Lower leg skin (tissue), 2 donors: ENCODE data around the gene ACTRT3.

DNA sequence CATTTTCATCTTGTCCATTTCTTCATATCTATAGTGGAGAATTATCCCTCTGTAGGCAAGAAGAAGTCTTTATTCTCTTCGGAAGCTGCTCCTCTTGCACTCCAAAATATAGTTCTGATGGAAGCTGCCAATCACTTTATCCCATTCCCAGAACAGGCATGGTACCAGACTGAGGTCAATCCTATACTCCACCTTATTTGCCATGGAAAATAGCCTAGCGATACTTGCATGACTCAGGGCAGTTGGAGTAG lies 140.9 kb downstream of the SERPINI1 start:
- PRO-cap: no peak
- RAMPAGE, long total RNA, 2 experiments: no peak in any of the 2 experiments

- PRO-cap: no peak
- RAMPAGE, long total RNA, 2 experiments: no peak in any of the 2 experiments
Measured at GRCh38 chr3:168010144-168011127, 85.3 kb downstream of the GOLIM4 start.

DNA sequence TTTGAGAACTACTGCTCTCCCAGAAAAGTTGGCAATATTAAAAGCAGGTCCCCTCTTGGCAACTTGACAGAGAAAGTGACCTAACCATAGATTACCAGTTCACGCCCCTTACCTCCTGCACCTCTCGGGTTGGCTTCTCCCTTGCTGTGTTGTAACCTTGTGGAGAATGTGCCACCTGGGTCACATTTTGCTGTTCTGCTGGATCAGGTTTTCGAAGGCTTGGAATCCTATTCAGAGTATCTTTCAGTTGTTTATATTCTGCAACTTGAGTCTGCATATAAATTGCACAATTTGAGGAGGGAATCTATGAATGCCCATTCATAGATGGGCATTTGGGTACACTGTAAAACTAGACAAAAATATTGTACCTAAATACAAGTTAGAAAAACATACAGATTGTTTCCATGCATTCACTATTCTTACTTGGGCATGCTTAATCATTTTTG lies 59.0 kb downstream of the GOLIM4 start:
- PRO-cap: no peak
- RAMPAGE, long total RNA, 2 experiments: no peak in any of the 2 experiments

DNA sequence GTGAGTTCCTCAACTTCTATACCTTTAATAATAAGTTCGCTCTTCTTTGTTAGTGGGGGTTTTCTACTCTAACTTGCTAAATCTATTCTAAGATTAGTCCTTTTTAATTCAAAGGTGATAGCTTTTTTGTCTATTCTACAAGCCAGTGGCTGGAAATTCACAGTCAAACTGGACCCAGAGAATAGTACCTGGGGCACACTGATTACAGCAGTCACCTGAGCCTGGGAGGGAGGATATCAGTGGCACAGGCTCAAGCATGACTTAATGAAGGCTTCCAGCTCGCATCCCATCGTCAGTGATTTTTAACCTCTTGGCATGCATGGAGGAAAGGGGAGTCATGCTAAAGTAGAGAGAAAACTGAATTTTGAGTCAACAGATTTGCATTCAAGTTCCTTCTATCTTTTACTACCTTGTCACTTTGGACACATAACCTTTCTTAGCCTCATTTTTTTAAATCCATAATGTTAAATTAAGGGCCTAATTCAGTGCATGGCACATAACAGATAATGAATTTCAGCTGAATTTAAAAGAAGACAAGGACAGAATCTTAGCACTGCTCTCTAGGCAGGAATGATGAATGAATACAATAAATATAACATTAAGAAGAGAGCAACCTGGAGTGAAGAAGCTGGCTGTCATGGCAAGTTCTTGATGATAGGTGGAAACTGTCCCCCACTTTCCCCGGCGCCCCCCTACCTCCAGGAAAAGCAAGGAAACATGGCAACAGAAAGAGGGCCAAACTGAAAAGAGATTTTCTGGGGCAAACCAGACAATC lies 24.7 kb downstream of the GOLIM4 start:
- PRO-cap: no peak
- RAMPAGE, long total RNA, 2 experiments: no peak in any of the 2 experiments

DNA sequence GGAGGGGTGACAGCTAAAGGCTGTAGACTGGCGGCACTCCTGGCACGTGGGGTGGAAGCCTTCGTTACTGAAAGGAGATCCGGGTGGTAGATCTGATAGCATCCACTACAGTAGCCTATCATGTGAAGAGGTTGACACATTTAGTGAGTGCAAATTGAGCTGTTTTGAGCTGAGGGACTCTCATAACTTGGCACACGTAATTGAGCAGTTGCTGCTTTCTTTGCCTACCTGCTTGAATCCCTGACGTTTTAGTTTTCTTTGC lies 588.9 kb upstream of the GOLIM4 start:
- PRO-cap: no peak
- RAMPAGE, long total RNA, 2 experiments: no peak in any of the 2 experiments

DNA sequence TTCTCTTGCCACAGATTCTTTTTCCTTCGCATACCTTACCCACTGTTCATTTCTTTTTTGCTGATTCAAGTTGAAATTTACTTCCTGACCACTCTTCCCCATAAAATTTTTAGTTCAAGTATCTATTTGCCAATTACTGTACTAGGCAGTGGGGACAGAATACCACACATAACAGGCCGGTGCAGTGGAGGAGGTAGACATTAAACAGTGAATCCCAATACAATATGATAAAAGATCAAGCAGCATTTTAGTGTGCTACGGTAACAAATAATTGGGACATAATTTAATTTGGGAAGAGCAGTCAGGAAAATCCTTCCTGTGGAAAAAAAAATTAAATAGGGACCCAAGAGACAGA lies 464.9 kb downstream of the MECOM start:
- PRO-cap: no peak
- RAMPAGE, long total RNA, 2 experiments: no peak in any of the 2 experiments

DNA sequence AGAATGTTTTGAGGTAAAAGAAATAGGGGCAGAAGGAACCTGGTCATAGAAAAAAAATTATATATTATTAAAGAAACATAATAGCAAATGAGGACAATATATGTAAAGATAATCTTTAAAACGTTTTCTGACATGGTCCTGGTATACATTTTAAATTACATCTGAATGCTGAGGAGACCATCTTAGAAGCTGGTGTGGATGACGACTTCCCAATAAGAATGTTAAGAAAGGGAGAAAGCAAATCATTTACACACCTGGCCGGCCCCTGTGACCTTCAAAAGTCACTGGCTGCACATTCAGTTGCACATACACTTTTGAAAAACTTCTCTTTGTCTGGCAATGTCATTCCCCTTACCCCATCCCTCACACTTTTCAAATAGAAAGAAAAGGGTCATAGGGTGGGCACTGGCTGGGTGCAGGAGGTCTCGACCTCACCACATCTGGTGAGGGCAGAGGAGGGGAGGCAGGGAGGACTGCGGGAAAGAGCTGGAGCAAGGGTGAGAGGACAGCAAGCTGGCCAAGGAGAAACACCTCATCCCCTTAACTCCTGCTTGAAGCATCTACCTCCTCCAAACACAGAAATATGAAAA lies 391.0 kb downstream of the MECOM start:
- PRO-cap: no peak
- RAMPAGE, long total RNA, 2 experiments: no peak in any of the 2 experiments

- PRO-cap: no peak
- RAMPAGE, long total RNA, 2 experiments: no peak in any of the 2 experiments
Measured at GRCh38 chr3:169288368-169289103, 375.0 kb downstream of the MECOM start.

DNA sequence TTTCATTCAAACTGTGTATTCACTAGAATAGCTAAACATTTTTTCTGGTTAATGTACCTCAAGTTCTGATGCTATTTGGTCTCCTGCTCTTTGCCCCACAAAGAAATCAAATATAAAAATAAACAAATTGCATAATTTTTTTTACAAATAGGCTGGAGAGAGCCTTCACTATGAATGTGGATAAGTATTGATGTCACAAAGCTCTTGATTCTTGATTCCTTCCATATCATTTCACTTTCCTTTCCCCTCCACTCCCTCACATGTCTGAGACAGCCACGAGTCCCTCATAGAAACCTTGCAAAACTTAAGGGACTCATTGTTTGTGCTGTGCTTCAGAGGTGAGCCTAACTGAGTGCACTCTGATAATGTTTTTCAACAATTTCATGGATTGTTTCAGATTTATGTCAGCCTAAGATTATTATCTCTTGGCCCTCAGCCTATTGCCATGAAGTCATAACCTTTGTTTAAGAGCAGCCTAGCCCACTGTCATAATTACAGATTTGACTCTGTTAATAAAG lies 363.7 kb downstream of the MECOM start:
- PRO-cap: no peak
- RAMPAGE, long total RNA, 2 experiments: no peak in any of the 2 experiments

DNA sequence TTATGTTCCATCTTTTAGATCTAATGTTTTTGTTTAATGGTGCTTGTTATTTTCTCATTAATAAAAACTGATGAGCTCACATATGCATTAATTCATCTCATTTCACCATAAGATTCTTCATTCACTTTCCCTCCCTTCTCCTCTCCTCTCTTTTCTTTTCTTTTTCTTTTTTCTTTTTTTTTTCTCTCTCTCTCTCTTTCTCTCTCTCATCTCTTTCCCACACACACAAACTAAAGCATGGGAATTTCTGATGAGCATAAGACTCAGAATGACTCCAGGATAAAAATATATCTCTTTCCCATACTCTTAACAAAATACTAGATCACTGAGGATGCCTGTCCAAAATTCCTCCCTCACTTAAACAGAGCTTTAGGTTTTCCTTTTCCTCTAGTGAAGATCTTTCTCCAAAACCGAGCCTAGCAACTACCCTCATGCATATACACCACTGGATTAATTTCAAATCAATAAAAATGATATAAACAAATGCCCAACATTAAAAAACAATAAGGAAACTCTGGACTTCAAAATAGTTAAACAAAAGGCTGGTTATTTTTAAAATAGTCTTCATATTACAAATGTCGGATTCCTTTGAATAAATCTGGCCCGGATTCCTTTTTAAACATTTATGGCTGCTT lies 49.5 kb downstream of the MECOM start:
- PRO-cap: no peak
- RAMPAGE, long total RNA, 2 experiments: no peak in any of the 2 experiments

DNA sequence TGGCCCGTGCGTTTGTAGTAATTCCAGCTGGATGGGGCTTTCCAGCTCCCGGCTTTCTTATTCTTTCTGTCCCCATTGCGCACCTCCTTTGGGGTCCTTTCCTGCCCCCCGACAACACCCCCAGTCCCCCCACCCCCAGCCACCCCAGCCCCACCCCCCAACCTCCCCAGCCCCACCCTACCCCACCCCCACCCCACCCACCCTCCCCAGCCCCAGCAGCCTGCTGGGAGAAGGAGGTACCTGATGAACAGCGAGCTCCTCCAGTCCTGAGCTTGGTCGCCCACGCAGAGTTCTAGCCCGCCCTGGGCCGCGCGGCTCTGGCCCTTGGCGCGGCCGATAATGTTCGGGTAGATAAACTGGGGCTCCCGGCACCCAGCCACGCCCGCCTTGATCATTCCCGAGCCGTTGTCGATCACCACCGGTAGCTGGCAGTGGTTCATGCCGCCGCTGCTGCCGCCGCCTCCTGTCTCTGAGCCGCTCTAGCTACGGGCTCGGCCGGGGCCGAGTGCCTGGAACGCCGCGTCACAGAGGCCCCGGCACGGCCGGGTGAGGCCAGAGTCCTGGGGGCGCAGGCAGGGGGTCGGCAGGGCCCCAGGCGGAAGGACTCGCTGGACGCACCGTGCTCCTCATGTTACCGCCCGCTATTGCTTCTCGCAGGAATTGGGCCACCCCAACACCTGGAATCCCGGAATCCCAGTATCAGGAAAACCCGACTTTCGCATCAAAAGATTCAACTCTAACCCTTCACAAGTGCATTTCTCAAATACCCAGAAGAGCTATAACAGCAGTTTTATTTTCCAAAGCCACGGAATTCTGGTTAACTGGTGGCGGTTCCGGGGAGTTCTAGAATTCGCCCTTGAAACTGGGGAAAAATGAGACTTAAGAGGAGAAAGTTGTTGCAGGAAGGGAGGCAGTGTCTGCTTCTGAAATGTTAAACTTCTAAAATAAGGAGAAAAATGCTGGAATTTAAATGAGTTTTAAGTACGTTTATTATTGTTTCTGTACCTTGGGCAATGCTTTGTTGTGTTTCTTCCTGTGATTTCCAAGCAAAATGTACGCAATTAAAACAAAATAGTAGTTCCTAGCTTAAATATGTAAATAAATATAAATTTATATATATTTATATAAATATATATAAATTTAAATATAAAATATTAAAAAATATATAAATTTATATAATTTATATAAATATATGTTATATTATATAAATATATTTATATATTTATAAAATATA lies at the start of gene ACTRT3:
Gene ACTRT3, minus strand, starts transcription at position 481 of the 1,234 bp plus-strand sequence.
- PRO-cap: unidirectional peak, plus-strand start at position 263 of the sequence; bidirectional peak, plus-strand start at position 522 of the sequence, minus-strand start at position 471 of the sequence; bidirectional peak, plus-strand start at position 808 of the sequence, minus-strand start at position 646 of the sequence
- RAMPAGE, long total RNA, 2 experiments: no peak in any of the 2 experiments

- PRO-cap: no peak
- RAMPAGE, long total RNA, 2 experiments: no peak in any of the 2 experiments
Measured at GRCh38 chr3:169968152-169968716, 1.6 kb downstream of the SEC62 start.

DNA sequence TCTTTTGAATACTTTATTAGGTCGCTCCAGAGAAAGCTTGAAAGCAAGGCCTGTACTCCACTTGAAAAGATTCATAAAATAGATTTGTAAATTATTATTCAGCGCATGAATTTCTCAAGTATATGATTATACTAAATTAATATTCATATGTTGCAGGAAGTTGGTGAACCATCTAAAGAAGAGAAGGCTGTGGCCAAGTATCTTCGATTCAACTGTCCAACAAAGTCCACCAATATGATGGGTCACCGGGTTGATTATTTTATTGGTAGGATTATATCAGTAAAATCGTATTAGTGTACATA lies 8.8 kb downstream of the SEC62 start:
- PRO-cap: no peak
- RAMPAGE, long total RNA, 2 experiments: no peak in any of the 2 experiments

DNA sequence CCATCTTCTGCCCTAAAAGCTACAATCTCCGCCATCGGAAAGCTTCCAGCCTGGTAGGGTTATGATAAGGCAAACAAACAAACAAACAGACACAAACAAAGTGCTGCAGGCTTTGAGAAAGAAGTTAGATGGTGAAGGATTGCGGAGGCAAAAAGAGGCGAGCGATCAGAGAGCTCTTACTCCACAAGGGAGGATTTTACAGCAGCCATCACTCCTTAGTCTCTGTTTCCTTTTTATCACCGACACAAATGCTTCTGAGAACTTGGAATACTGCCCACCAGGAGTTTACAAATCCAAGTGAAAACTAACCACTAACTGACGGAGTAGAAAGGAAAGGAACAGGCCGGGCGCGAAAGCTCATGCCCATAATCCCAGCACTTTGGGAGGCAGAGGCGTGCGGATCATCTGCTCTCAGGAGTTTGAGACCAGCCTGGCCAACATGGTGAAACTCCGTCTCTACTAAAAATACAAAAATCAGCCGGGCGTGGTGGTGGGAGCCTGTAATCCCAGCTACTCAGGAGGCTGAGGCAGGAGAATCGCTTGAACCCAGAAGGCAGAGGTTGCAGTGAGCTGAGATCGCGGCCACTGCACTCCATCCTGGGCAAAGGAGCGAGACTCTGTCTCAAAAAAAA lies 35.5 kb upstream of the GPR160 start:
- PRO-cap: no peak
- RAMPAGE, long total RNA, 2 experiments: no peak in any of the 2 experiments

DNA sequence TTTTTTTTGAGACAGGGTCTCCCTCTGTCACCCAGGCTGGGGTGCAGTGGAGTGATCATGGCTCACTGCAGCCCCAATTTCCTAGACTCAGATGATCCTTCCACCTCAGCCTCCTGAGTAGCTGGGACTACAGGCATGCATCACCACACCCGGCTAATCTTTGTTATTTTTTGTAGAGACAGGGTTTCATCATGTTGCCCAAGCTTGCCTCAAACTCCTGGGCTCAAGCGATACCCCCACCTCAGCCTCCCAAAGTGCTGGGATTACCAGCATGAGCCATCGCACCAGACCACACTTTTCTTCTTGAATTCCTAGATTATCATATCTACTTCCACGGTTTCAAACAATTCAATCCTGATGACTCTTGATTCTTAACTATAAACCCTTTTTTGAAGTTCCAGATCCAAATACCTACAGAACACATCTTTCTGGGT lies 28.8 kb downstream of the PHC3 start:
- PRO-cap: no peak
- RAMPAGE, long total RNA, 2 experiments: no peak in any of the 2 experiments

- PRO-cap: no peak
- RAMPAGE, long total RNA, 2 experiments: no peak in any of the 2 experiments
Measured at GRCh38 chr3:170466830-170467460, 48.3 kb downstream of the CLDN11 start.

DNA sequence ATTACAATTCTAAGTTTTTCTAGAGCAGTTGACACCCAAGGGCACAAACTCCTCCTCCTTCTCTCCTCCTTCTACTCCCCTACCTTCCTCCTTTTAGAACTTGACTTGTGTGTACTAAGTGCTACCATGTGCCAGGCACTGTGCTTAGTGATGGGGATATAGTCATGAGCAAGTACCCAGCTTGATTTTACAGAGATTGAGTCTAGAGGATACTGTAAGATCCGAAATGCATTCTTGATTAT lies 72.2 kb downstream of the CLDN11 start:
- PRO-cap: no peak
- RAMPAGE, long total RNA, 2 experiments: no peak in any of the 2 experiments

DNA sequence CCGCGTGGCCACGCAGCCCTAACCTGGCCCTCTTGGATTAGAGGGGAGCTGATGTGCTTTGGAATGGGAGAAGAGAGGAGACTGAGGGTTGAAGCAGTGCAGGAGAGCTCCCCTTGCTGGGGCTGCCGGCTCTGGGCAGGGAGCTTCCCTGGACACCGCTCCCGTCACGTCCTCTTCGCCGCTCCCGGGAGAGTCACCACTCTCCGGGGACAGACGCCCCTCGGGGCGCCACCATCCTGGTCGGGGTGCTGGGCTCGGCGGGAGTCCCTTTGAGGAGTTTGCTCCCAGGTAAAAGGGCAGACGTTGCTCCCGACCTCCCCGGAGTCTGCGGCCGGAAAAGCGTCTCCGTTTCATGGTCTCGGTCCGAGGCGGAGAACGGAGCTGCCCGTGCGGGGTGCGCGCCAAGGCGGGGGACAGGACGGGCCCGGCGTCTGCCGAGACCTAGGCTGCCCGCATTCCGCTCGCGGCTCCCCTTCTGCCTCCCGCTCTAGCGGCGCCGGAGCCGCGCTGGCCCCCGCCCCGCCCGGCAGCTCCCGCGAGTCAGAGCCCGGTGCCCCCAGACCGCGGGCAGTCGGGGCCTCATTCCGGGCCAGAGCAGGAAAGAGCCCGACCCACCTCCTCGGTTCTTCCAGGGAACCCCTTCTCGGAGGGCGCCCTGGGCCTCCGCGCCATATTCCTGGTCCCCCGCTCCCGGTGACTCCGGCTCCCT lies 621 bp downstream of the SLC7A14 start:
- PRO-cap: no peak
- RAMPAGE, long total RNA, 2 experiments: no peak in any of the 2 experiments

DNA sequence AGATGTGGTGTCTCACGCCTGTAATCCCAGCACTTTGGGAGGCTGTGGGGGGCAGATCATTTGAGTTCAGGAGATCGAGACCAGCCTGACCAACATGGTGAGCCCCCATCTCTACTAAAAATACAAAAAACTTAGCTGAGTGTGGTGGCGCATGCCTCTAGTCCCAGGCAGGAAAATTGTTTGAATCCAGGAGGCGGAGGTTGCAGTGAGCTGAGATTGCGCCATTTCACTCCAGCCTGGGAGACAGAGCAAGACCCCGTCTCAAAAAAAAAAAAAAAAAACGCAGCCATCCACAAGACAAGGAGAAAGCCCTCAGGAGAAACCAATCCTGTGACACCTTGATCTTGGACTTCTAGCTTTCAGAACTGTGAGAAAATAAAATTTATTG lies 40.1 kb upstream of the SLC7A14 start:
- PRO-cap: unidirectional peak, plus-strand start at position 269 of the sequence
- RAMPAGE, long total RNA, 2 experiments: no peak in any of the 2 experiments

- PRO-cap: no peak
- RAMPAGE, long total RNA, 2 experiments: no peak in any of the 2 experiments
Measured at GRCh38 chr3:171013669-171014363, 12.7 kb downstream of the SLC2A2 start.